Sigmoid colon (tissue), 4 donors: ENCODE results near the genes RPS28 and ZNF559.

- PRO-cap = no peak
- RAMPAGE, long total RNA, 4 experiments = no peak in any of the 4 experiments
These were observed 996 bp downstream of the PRR36 start for GRCh38 chr19:7873252-7873536.

DNA sequence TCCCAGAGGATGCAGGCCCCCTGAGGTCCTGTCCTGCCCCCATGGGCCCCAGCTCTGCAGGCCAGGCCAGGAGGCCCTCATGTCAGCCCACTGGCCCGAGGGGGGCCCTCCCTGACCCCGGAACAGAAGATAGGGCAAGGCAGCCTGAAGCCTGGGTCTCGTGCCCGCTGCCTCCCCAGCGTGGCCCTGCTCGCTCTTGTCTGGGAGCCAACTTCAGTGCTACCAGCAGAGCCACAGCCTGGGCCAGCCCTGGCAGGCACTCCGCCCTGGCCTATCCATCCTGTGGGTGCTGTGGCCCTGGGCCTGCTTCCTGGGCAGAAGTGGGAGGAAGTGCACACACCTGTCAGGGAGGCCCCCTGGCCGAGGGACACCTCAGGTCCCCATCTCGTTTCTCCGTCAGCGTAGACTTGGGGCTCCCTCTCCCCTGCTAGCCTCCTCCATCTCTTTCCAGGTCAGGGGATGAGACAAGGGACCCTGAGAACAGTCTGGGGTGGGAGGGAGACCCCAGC is 5.5 kb downstream of the MAP2K7 start:
- PRO-cap = no peak
- RAMPAGE, long total RNA, 4 experiments = no peak in any of the 4 experiments

DNA sequence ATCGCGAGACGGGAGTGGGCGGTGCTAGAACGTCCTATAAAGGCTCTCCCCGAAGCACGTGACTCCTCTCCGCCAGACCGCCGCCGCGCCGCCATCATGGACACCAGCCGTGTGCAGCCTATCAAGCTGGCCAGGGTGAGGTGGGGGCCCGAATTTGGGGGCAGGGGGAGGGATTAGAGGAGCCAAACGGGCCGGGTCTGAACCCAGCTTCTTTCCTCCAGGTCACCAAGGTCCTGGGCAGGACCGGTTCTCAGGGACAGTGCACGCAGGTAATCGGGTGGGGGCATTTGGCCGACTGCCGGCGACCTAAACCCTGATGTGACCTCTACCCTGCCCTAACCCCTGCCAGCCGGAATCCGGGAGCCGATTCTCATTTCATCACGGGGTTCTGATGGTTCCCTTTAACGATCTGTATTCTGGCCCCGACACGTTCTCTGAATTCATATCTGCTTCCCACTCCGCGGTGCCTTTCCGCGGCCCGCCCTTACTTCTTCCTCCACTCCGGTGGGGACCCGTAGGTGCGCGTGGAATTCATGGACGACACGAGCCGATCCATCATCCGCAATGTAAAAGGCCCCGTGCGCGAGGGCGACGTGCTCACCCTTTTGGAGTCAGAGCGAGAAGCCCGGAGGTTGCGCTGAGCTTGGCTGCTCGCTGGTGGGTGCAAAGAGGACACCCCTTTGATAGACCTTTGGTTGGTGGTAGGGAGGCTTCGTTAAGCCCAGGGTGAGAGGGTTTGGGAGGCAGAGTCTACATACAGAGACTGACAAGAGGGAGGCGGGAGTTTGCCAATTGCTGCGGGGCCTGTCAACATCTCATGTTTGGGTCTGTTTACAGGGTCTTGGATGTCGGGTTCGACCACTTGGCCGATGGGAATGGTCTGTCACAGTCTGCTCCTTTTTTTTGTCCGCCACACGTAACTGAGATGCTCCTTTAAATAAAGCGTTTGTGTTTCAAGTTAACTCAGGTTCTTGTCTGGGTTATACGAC is at the start of gene RPS28:
Gene RPS28 (plus strand): TSS at position 62 of the 989 bp plus-strand sequence.
- PRO-cap = bidirectional peak, plus-strand start at position 62 of the sequence, minus-strand start outside the sequence
- RAMPAGE, long total RNA, 4 experiments = start-site peak on the plus strand in 4 of 4 experiments, centred at positions 72 to 78 of the sequence, 34 to 51,123 reads per replicate

DNA sequence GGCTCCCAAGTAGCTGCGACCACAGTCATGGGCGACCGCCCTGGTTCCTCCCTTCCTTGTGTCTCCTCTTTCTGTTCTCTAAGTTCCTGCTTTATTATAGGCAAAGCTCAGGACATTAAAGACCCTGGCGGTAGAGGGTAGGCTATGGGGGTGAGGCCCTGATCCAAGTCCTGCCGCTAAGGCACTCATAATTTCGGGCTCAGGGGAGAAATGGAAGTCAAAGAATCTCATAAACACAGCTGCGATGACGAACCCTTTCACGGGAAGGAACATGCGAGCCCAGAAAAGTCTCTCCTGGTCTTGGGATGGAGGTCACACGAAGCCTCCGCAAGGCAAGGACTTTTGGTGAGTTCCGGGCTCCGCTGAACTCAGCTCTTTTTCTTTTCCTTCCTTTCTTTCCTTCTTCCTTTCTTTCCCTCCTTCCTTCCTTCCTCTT is 919 bp upstream of the ANGPTL4 start:
- PRO-cap = no peak
- RAMPAGE, long total RNA, 4 experiments = no peak in any of the 4 experiments

DNA sequence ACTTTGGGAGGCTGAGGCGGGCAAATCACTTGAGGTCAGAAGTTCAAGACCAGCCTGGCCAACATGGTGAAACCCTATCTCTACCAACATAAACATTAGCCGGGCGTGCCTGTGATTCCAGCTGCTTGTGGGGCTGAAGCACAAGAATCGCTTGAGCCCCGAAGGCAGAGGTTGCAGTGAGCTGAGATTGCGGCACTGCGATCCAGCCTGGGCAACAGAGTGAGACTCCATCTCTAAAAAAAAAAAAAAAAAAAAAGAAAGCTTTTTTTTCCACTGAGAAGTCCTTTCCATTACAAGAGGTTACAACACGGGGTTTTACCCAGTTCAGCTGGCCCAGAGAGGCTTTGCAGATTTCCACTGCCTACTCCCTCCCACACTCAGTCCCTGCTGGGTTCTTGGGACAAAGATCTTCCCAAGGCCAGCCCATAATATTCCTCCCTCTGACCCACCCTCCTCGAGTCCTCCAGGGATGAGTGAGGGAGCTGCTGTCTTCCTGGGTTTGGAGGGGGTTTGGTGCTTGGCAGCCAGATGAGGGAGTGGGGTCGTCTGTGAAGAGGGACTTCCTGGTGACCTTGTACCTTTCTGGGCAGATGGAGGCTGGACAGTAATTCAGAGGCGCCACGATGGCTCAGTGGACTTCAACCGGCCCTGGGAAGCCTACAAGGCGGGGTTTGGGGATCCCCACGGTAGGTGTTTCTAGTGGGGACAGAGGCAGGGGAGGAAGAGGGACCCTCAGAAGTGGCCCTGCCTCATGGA is 6.7 kb downstream of the ANGPTL4 start:
- PRO-cap = no peak
- RAMPAGE, long total RNA, 4 experiments = no peak in any of the 4 experiments

GRCh38 chr19:8396528-8397600 is 6.7 kb downstream of the RAB11B start:
- PRO-cap = no peak
- RAMPAGE, long total RNA, 4 experiments = no peak in any of the 4 experiments

GRCh38 chr19:8451381-8451822 is 6.6 kb downstream of the HNRNPM start:
- PRO-cap = no peak
- RAMPAGE, long total RNA, 4 experiments = no peak in any of the 4 experiments

DNA sequence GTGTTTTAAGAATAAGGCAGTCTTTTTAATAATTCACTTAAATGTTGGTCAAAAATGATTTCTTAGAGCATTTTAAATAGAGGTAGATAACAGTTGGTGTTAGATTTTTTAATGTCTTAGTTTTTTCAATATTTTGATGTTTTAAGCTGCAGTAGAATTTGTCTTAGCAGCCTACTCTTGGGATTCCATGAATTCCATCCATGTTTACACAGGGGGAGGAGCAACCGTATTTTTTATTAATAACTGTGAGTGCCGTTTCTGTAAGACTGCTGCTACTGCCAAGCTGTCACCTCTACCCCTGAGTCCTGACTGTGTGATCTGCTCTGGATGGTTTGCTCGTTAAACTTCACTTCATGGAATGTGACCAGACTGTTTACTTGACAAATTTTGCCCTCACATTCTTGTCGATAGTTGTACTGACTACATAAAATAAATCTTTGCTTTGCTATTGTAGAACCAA is 15.1 kb downstream of the HNRNPM start:
- PRO-cap = no peak
- RAMPAGE, long total RNA, 4 experiments = no peak in any of the 4 experiments

DNA sequence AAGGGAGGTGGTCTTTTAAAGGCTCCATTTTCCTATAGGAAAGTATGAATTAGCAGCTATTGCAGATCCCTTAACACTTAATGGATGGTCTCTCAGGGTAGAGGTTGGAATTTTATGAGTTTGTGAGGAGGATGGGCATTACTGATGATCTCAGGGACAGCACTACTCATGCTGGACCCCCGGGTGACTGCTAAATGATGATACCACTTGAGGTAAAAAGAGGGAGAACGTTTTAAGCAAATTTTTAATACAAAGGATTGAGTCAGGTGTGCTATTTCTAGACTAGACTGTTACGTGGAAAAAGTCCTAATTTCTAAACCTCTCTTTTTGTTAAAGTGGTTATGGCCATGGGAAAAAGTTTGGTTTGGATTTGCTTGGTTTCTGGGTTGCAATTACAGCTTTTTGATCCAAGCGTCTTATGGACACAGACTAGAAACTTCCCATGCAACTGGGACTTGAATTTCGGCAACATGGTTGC is 15.5 kb downstream of the HNRNPM start:
- PRO-cap = no peak
- RAMPAGE, long total RNA, 4 experiments = no peak in any of the 4 experiments

GRCh38 chr19:8555507-8555860 is 21.8 kb downstream of the MYO1F start:
- PRO-cap = no peak
- RAMPAGE, long total RNA, 4 experiments = no peak in any of the 4 experiments

DNA sequence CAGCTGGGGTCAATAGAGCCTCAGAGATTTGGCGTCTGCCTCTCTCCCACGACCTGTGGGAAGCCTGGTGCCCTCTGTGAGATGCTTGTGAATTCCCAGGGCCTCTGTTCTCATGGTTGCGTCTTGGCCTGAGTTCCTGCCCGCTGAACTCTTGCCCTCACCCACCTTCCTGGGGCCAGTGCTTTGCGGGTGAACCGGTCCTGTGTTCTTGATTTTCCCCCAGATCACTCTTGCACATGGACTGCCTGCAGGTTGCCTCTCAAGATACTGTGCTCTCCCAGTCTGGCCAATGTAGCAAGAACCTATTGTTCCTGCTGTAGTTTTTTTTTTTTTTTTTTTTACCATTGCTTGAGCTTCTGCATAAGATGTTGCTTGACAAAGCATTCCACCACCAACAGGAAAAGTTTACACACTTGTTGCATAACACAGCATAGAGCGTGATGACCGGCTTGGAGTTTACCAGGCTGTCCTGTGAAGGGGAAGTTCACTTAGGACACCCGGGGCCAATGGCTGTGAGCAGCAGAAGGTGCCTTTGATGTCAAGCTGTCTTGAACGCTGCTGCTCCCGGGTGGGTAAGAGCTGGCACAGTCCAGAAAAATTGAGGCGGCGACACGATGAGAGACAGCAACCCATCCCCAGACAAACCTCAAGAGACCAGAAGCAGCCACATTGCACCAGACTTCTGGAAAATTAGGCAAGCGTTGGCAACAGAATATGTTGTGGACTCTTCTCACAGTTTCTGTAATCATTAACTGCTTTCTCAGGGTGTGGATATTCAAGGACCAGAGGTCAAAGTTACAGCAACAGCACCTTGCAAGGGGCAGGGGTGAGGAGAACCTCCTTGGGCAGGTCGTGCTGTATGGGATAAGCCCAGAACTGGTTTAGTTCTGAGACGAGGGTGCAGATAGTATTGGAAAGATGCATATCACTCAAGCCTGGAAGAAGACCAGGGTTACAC is 9.8 kb downstream of the NFILZ start:
- PRO-cap = no peak
- RAMPAGE, long total RNA, 4 experiments = no peak in any of the 4 experiments

DNA sequence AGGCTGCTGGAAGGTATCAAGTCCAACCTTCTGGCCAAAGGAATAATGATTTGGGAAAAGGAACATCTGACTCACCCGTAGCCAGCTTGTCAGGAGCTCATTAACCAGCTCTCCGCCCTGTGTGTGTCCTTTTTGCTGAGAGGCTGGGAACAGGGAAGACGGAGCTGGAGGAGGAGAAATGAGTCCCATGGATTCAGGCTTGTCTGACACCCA is 10.3 kb downstream of the ZNF558 start:
- PRO-cap = no peak
- RAMPAGE, long total RNA, 4 experiments = no peak in any of the 4 experiments

DNA sequence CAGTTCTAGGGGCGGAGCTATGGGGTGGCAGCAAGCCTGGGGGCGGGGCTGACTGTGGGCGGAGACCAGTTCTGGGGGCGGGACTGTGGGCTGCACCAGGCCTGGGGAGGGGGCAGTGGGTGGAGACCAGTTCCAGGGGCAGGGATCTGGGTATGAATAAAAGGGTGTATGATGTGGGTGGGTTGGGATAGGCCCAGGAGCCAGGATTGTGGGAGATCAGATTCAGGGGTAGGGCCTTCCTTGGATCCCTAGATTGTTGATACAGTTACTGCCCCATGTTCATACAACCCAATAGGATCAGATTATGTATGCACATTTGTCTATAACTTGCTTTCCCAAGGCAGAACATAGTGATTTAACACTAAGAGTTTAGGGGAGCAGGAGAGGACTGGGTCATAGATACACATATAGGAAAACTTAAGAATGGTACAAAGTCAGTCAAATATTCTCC is 795 bp downstream of the MBD3L1 start:
- PRO-cap = no peak
- RAMPAGE, long total RNA, 4 experiments = no peak in any of the 4 experiments

- PRO-cap = no peak
- RAMPAGE, long total RNA, 4 experiments = no peak in any of the 4 experiments
These were observed 36.5 kb upstream of the OR1M1 start for GRCh38 chr19:9050294-9050876.

DNA sequence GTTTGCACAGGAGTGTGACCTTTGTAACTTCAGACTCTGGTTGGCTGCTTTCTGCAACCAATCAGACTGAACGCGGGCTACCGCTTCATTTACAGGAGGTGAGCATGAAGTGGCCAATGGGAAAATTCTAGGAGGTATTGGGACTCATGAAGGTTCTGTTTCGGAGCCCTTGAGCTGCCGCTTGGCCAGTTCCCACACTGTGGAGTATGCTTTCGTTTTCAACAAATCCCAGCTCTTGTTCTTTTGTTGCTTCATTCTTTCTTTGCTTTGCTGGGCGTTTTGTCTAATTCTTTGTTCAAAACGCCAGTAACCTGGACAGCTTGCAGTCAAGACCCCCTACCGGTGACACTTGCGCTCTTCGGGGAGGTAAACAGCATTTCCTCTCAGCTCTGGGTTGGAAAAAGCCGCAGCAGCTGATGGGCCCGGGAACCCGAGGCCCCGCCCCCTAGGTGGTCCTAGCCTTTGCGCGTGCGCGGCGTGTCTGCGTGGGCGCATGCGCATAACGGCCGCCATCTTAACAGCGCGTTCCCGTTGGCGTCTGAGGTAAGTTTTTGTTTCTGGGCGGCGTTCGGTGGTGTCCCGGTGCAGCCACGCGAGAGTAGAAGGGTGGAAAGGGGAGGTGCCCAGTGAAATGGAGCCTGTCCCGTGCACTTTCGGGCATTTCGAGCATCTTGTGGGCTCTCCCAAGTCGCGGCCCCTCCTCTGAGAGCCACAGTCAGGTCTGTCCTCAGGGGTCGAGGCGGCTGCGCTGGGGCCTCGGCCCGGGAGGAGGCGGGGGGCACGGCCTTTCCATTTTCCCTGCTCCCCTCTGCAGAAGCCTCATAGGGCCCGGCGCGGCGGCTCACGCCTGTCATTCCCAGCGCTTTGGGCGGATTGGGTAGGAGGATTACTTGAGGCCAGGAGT is at the start of gene ZNF559:
Gene ZNF559 (plus strand): TSS at position 494 of the 904 bp plus-strand sequence.
- PRO-cap = unidirectional peak, plus-strand start at position 601 of the sequence
- RAMPAGE, long total RNA, 4 experiments = start-site peak on the plus strand in 4 of 4 experiments, centred at positions 516 to 527 of the sequence, 28 to 105 reads per replicate

- PRO-cap = no peak
- RAMPAGE, long total RNA, 4 experiments = no peak in any of the 4 experiments
These were observed 12.3 kb downstream of the ZNF266 start for GRCh38 chr19:9423119-9423497.

DNA sequence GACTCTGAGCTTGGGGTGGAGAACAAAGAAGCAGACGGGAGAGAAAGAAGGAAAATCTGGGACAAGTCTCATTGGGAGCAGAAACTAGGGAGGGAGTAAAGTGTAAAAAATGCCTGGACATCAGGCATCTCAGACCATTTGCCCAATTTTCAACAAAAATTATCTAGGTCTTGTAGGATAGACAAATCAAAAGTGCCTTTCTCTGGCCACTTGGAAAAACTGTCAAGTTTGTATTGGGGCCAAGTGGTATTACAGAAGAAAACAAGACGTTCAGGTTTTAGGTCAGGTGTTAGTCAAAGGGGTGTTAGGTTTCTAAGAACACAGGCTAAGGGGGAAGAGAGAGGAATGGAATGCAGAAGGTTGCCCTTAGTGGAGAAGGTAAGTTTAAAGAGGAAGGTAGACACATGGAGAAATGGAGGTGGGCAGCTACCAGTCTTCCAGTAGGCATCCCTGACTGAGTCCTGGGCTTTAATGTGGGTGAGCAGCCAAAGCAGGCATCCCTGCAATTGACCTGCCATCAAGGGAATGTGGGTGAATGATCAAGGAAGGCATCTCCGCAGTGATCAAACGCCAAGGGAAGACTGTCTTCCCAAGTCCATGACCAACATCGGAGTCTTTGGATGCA is 19.9 kb upstream of the ZNF561 start:
- PRO-cap = no peak
- RAMPAGE, long total RNA, 4 experiments = no peak in any of the 4 experiments

GRCh38 chr19:9784326-9785035 is 15.9 kb upstream of the ZNF846 start:
- PRO-cap = no peak
- RAMPAGE, long total RNA, 4 experiments = no peak in any of the 4 experiments

DNA sequence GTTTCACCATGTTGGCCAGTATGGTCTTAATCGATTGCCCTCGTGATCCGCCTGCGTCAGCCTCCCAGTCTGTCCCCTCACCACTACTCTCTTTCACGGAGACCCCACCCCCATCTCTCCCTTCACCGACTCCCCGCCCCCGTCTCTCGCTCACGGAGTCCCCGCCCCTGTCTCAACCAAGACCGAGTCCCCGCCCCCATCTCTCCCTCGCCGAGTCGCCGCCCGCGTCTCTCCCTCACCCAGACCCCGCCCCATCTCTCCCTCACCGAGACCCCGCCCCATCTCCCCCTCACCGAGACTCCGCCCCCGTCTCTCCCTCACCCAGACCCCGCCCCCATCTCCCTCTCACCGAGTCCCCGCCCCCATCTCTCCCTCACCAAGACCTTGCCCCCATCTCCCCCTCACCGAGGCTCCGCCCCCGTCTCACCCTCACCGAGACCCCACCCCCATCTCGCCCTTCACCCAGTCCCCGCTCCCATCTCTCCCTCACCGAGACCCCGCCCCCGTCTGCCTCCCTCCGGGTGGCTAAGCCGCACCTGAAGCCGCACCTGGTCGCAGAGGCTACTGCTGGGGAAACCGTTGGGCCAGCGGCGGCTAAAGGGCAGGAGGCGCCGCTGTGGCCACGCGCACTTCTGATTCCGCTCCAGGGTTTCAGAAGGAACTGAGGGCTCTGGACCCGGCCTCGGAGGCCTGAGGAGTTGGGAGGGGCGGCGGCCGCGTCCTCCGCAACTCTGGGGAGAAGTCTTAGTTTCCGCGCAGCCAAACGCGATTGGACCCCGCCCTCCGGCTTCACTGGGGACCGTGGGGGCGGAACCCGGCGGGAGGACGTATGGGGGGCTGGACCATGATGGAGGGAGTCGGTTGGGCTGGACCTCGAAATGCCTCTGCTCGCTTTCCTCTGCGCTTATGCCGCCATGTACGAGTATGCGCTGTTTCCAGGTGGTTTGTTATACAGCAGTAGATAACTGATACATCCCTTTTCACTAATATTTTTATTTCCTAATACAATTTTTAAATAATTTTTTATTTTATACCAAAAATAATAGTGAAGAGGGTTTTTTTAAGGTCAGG is 17.2 kb upstream of the ZNF846 start:
- PRO-cap = unidirectional peak, minus-strand start at position 95 of the sequence; bidirectional peak, plus-strand start at position 855 of the sequence, minus-strand start at position 733 of the sequence
- RAMPAGE, long total RNA, 4 experiments = start-site peak on the minus strand in 4 of 4 experiments, centred at positions 718 to 759 of the sequence, 90 to 206 reads per replicate

- PRO-cap = no peak
- RAMPAGE, long total RNA, 4 experiments = no peak in any of the 4 experiments
These were observed 910 bp downstream of the PIN1 start for GRCh38 chr19:9836128-9836327.